Retinal pigment epithelial cell (primary cell): Measurements from ENCODE around the gene IL1B.

DNA sequence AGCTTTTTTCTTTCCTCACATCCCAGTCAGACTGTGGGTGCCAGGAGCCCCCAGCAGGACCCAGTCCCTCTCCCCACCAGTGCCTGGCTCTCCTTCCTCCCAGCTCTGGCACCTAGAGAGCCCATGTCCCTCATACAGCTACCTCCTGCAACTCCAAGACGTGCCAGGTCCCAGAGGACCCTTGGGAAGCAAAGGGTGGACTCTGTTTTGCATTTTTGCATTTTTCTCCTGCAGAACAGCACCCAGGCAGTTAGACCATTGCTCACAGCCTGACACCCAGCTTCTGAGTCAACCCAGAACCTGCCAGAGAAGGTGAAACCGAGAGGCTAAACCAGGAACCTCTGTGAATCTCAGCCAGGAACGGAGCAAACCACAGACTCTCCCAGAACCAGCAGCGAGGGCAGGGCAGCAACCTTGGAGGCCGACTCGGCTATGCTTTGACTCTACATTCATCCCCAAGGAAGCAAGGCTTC lies 221.0 kb downstream of the ANAPC1 start:
- RRBS, result no CpG with 5 or more reads among the region's 6 CpGs

GRCh38 chr2:111671312-111671910 lies 212.6 kb downstream of the ANAPC1 start:
- RRBS, result no CpG with 5 or more reads among the region's 8 CpGs

DNA sequence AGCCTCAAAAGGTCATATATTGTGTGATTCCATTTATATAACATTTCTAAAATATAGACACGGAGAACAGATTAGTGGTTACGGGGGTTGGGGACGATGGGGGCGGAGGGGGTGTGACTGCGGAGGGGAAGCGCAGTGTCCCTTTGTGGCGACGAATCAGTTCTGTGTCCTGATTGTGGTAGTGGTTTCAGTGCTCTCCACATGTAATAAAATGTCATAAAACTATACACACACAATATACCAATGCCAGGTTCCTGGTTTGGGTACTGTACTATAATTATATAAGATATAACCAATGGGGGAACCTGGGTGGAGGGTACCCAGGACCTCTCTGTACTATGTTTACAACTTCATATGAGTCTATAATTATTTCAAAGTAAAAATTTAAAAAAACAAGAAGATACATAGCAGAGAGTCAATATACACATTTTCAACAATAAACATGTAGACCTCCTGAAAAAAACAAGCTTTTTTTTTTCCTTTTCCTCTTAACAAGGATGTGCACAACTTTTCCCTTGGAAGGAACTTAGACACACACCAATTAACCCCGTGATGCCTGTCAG lies 186.3 kb downstream of the ANAPC1 start:
- RRBS, result no CpG with 5 or more reads among the region's 9 CpGs

DNA sequence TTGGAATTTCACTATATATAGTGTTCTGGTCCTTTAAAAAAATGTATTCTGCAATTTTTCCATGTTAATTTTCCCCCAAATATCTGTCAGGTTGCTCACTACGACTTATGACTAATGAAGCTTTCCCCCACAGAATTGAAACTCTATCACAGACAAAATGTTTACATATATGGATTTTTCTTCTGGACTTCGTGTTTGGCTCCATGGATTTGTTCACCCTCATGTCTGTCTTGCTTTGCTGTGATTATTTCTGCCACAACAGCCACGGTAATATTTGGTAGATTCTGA lies 42.3 kb downstream of the ZC3H6 start:
- RRBS, result no CpG with 5 or more reads among the region's 3 CpGs

- RRBS, result no CpG with 5 or more reads among the region's 14 CpGs
Measured at GRCh38 chr2:112583341-112584019, 929 bp upstream of the CHCHD5 start.

- RRBS, result no CpG with 5 or more reads among the region's 7 CpGs
Measured at GRCh38 chr2:112656626-112657278, 11.0 kb downstream of the SLC20A1 start.

GRCh38 chr2:112665245-112665819 lies 19.6 kb downstream of the SLC20A1 start:
- RRBS, result no CpG with 5 or more reads among the region's 6 CpGs

- RRBS, result no CpG with 5 or more reads among the region's 3 CpGs
Measured at GRCh38 chr2:112706216-112706550, 14.6 kb upstream of the NT5DC4 start.

GRCh38 chr2:112726584-112727286 lies 5.9 kb downstream of the NT5DC4 start:
- RRBS, result no CpG with 5 or more reads among the region's 16 CpGs

- RRBS, result no CpG with 5 or more reads among the region's 7 CpGs
Measured at GRCh38 chr2:112830973-112832013, 5.3 kb downstream of the IL1B start.

DNA sequence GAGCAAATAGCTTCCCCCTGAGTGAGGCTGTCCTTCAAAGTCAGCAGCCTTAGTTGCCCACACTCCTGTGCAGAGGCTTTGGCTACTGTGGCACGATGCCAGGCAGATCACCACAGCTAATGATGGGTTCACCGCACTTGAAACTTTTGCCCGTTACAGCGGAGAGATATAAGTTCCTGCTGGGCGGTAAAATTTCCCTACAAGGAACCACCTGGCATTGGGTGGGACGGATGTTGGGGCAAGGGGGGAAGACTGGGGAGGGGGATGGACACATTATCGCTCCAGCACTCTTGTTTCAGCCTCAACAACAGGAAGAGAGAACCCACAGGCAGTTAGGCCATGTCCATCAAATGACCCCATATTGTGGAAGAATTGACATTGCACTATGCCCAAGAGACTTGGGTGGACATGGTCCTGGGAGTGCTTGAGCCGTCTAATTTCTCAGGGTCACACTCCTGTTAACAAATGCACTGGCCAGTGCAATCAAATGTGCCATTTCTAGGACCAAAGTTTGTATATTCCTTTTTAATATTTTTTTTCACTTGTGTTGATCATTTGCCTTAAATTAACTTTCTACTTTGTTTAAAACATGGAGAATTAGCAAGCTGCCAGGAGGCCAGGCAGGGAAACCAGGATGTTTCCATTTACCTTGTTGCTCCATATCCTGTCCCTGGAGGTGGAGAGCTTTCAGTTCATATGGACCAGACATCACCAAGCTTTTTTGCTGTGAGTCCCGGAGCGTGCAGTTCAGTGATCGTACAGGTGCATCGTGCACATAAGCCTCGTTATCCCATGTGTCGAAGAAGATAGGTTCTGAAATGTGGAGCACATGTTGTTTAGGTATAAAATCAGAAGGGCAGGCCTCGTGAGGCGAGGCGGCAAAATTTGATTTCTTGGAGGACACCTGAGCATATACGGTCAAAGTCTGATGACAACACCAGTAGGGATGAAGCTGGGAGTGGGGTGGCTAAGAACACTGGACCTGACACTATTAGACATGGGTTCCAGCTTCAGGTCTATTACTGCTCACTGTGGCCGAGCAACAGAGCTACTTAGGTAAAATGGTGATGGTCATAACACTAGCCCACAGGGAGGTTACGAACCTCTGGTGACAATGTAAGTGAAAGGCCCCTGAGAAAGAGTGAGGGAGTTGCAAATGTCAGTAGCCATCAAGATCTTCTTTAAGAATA lies 4.2 kb downstream of the IL1B start:
- RRBS, result no CpG with 5 or more reads among the region's 20 CpGs

DNA sequence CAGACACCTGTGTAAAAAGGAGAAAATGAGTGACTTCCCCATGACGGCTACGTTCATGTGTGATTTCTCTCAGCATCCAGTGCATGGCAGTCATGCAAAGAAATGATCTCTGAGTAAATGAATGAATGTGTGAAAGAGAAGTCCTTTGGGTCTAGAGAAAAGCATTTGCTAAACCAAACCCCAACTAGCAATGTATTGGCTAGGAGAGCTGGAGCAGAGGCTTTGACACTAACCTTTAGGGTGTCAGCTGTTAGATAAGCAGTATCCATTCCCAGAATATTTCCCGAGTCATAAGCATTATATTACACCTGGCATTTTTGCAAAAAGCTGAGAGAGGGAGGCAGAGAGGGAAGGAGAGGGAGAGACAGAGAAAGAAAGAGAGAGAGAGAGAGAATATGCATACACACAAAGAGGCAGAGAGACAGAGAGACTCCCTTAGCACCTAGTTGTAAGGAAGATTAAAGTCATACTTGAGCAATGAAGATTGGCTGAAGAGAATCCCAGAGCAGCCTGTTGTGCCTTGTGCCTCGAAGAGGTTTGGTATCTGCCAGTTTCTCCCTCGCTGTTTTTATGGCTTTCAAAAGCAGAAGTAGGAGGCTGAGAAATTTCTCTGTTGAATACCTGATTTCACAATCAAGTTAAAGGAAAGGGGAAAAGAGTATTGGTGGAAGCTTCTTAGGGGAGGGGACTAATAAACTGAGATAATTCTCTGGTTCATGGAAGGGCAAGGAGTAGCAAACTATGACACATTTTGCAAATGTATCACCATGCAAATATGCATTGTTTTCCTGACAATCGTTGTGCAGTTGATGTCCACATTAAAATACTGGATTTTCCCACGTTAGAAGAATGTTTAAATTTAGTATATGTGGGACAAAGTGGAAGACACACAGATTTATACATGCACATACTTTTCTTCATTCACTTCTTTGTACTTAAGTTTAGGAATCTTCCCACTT lies at the start of gene IL1B:
Gene IL1B, minus strand, starts transcription at position 542 of the 959 bp plus-strand sequence.
- RRBS, result no CpG with 5 or more reads among the region's 7 CpGs

- RRBS, result no CpG with 5 or more reads among the region's 9 CpGs
Measured at GRCh38 chr2:113124494-113125040, 2.8 kb upstream of the IL1RN start.

GRCh38 chr2:113182464-113183629 lies 9.1 kb downstream of the PSD4 start:
- RRBS, result 92% methylated on average over 7 of the region's 23 CpGs

DNA sequence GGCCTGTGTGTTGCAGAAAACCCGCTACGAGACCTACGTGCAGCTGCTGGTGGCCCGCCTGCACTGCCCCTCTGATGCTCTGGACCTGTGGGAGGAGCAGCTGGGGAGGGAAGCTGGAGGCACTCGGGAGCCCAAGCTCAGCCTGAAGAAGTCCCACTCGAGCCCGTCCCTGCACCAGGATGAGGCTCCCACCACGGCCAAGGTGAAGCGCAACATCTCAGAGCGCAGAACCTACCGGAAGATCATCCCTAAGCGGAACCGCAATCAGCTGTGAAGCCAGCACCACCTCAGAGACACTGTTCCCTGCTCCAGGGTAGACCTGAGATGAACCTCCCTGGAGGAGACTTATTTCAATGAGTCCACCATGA lies 27.4 kb downstream of the PSD4 start:
- RRBS, result no CpG with 5 or more reads among the region's 13 CpGs

DNA sequence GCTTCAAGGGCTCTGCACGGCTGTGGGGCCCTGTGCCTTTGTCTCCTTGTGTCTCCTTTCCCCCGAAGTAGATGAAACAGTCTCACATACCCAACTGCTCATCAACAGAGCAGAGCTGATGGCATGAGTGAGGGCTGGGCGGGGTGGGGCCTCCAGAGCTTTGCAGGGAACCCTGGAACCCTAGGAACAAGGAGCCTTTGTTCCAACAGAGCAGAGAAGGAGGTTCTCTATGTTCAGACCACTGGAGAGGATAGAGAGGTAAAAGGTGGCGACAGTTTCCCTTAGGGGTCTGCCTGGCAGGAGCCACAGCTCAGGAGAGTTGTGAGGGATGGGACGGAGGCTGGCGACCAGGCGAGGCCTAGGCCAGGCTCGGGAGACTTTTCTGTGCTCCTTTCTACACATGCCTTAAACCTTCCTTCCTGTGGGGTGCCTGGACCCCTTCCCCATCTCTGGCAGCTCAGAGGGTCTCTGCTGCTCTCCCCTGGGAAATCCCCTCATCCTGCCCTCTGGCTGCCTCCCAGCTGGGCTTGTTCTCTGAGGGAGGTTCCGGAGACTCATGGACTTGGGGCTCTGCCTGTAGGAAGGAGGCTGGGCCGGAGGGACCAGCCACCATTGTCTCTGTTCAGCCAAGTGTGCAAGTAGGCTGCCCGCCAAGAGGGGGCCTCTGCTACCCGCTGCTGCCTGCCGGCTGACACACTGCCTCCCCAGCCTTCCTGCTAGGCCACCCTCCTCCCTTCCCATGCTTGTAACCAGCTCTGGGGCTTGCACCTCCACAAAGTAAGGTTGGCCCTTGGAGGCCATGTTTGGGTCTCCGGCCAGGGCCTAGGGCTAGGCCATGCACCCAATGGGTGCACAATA lies 28.5 kb downstream of the PSD4 start:
- RRBS, result 16% methylated on average over 4 of the region's 14 CpGs

DNA sequence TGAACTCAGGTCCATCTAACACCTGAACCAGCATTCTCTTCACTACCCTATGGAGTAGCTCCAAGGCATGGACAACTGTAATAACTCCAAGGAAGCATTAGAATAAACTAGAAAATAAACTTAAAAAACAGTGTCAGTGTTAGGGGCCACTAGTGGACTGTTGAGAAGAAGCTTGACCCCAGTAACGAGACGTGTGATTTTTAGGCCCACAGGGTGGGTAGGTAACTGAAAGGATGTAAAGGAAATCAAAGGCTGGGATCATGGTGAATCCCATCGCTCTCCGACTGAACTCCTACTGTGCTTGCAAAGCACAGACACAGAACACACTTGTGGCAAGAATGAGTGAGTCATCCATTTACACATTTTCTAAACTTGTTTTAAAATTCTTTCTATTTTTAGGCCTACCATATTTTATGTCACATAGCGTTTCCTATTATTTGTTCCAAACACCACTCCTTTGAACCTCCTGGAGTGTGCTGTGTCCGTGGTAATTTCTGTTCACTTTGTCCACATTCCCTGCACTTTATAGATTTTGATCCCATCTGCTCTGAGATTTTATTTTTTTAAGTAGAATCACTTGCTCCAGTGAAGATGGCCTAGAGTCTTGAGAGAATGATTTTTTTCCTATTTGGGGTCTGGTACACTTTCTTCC lies 6.2 kb upstream of the PAX8 start:
- RRBS, result no CpG with 5 or more reads among the region's 6 CpGs

DNA sequence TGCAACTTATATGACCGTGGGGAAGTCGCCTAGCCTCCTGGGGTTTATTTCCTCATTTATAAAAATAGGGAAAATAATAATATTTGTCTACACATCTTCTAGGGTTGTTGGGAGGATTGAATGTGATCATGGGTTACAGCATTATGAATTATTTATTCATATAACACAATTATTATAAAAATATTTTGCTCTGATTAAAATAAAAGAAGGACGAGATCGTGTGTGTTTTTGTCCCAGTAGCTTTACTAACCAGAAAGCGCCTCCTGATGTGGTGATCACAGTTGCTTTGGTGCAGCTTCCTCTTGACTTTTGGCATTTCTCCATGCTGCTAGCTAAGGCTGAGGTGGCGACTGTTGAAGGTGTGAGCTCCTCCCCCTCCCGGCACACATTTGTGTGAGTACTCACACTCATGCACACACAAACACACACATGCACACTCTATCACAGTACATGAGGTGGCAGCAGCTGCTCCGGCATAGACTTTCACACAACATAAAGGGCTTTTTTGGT lies 53.1 kb downstream of the FOXD4L1 start:
- RRBS, result no CpG with 5 or more reads among the region's 8 CpGs

DNA sequence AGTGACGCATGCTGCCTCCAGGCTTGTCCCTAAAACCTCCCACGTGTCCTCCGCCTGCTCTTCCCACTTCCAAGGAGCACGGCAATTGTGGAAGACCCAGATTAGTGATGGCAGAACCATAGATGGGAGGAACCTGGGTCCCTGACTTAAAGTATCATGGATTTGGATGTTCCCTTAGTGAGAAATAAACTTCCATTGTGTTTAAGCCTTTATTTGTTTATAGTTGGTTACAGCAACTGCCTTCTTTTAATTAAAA lies 48.5 kb upstream of the RABL2A start:
- RRBS, result no CpG with 5 or more reads among the region's 4 CpGs